Transverse colon (tissue), 4 donors: ENCODE measurements around a stretch of chr5.

- PRO-cap: bidirectional peak, plus-strand start at chr5:83077176, minus-strand start at chr5:83077031
- RAMPAGE, long total RNA, 4 experiments: no peak in any of the 4 experiments
Observed at GRCh38 chr5:83076748-83077297, 371 bp downstream of the TMEM167A start.

DNA sequence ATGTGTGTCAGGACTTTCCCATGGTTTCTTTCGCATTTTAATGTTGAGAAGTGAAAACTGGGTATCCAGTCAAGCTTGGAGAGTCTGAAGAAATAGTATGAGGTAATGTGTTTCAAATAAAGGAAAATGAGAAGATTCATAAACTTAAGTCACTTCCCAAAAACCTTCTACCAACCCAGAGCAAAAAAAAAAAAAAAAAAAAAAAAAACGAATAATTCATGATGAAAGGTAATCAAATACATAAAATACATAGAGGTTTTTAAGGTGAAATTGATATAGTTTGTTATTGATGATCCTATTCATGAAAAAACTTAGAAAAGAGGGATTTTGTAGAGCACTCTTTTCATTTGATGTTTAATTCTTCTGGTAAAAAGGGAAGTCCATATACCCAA, 187.7 kb upstream of the VCAN start:
- PRO-cap: unidirectional peak, minus-strand start at position 191 of the sequence
- RAMPAGE, long total RNA, 4 experiments: no peak in any of the 4 experiments

- PRO-cap: no peak
- RAMPAGE, long total RNA, 4 experiments: no peak in any of the 4 experiments
Observed at GRCh38 chr5:83538275-83539590, 67.2 kb downstream of the VCAN start.

- PRO-cap: no peak
- RAMPAGE, long total RNA, 4 experiments: start-site peak on the plus strand in 1 of 4 experiments, at chr5:83545442-83545699 at its widest, 10 reads per replicate
Observed at GRCh38 chr5:83545252-83545864, 73.8 kb downstream of the VCAN start.

GRCh38 chr5:86679567-86680085, 61.9 kb downstream of the COX7C start:
- PRO-cap: no peak
- RAMPAGE, long total RNA, 4 experiments: no peak in any of the 4 experiments

- PRO-cap: no peak
- RAMPAGE, long total RNA, 4 experiments: no peak in any of the 4 experiments
Observed at GRCh38 chr5:87120358-87120932, 147.2 kb upstream of the RASA1 start.

DNA sequence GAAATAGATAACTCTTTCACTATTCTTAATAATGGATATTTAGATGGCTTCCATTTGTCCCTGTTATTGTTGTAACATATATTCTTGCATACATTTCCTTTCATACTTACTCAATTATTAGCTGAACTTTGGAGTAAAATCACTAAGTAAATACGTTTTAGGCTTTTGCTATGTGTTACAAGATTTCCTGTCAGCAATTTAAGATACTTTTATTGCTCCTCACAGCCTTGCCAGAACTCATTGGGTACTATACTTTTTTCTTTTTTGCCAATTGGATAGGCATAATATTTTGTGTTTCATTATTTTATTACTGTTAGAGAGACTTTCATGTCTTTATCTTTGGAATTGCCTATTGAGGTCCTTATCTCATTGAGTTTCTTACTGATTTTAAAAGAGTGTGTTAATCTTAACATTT, 26.9 kb downstream of the CCNH start:
- PRO-cap: no peak
- RAMPAGE, long total RNA, 4 experiments: no peak in any of the 4 experiments

GRCh38 chr5:88140295-88141024, 128.2 kb downstream of the TMEM161B start:
- PRO-cap: no peak
- RAMPAGE, long total RNA, 4 experiments: no peak in any of the 4 experiments

DNA sequence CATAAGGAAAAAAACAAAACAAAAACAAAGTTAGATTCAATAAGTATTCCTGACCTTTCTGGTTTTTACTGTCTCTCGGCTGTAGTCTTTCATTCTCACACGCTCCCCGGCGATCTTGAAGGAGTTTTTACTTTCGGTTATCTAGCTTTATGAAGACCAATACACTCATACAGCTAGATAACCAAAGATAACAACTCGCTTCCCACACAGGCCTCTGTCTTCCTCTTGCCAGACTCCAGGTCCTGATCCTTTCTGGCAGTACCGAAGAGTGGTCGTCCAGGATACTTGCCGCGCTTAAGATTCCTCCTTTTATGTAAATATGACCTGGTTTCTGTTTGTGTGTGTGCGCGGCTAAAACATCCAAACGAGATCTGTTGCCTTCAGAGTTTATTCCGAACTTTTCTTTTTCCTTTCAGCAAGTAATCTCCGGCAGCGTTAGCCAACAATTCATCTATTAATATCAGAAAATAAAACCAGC, 216.2 kb downstream of the MEF2C start:
- PRO-cap: no peak
- RAMPAGE, long total RNA, 4 experiments: no peak in any of the 4 experiments

DNA sequence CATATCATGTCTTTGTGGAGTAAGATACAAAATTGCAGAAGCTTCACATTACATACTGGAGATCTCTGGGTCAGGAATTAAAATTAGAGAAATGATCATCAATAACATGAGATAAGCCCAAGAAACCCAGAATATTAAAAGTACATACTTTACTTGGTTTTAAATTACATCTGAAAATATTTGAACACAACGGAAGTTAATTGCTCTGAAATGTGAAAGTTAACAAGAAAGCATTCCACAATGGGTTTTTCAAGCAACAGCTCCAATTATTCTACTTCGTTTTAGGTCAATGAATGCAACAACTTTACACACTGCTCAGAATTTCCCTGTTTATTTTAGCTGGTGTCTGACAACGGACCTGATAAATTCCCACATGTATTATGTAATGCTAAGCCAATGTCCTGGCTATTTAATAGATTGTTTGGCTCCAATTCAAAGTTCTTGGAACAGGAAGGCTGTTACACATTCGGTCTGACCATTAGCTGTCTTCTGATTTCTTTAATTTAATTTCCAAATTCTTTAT, 58.2 kb downstream of the MEF2C start:
- PRO-cap: unidirectional peak, plus-strand start at position 438 of the sequence
- RAMPAGE, long total RNA, 4 experiments: no peak in any of the 4 experiments

- PRO-cap: no peak
- RAMPAGE, long total RNA, 4 experiments: no peak in any of the 4 experiments
Observed at GRCh38 chr5:88829779-88830124, 53.2 kb downstream of the MEF2C start.

DNA sequence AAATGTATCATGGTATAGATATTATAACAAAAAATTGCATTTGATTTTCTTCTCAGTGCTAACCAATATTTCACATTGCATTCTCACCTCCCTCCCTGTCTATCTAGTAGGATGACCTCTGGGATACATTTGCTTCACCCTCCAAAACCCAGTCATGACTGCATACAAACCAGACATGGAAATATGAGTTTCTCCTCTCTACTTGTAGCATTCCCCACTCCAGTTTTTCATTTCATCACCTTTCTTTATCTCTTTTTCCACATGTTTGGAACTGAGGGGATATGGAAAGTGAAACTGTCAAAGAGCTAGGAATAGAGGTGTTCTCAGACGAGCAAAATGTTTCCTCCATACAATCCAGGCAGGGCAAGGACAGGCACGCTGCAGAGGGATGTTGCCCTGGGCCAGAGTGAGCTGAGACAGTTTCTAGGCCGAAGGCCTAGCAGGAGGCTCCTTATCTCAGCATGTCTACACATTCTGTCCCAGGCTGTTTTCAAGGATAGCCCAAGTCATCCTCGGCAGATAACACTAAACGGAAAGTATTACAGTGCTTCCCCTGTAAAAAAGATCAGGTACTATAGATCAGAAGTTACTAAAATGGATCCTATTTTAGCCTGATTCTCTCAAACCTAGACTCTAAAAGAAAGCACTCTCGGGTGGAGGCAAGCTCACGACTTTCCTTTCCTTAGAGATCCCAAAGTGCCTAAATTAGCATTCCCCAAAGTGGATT, 46.6 kb downstream of the MEF2C start:
- PRO-cap: unidirectional peak, plus-strand start at position 357 of the sequence
- RAMPAGE, long total RNA, 4 experiments: no peak in any of the 4 experiments

DNA sequence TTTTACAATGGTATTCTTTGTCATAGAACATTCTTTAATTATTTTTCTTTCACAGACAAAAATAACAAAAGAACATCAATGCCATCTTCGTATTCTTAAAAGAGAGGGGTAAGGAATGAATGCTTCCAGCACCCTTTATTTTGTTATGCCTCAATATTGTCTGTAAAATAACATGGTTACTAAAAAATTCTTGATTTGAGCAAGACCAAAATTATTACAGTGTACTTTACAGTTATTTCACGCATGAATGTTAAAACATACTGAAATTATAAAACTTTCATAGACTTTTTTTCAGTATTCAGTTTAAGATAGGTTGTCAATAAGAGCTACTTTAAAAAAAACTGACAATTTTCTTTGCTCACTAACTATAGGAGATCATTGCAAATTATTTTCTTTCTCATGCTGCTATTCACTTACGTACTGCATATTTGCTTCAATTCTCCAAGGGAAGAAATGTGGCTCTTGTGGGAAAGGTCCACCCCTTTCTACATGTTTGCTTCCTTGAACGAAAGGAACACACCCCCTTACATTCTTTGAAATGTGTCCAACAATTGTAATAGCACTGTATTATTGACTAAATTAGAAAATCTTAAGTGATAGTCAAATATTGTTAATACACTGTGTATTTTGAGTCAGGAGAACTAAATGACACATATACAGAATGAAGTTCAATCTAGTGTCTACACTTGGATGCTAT, 5.3 kb downstream of the MEF2C start:
- PRO-cap: no peak
- RAMPAGE, long total RNA, 4 experiments: no peak in any of the 4 experiments

DNA sequence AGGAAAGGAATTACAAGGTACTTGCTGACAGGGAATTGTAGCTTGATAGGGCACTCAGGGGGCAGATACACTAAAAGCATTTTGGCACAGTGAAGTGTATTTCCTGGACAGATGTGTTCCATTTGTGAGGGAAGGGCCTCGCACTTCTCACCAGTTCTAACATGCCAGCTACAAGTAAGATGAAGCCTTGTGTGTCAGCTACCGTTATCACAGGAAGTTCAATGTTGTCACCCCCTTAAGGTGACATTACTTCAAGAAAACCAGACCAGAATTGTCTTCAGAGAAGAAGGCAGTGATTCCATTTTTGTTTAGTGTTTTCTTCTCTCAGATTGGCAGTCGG, 431.3 kb upstream of the MEF2C start:
- PRO-cap: no peak
- RAMPAGE, long total RNA, 4 experiments: no peak in any of the 4 experiments

DNA sequence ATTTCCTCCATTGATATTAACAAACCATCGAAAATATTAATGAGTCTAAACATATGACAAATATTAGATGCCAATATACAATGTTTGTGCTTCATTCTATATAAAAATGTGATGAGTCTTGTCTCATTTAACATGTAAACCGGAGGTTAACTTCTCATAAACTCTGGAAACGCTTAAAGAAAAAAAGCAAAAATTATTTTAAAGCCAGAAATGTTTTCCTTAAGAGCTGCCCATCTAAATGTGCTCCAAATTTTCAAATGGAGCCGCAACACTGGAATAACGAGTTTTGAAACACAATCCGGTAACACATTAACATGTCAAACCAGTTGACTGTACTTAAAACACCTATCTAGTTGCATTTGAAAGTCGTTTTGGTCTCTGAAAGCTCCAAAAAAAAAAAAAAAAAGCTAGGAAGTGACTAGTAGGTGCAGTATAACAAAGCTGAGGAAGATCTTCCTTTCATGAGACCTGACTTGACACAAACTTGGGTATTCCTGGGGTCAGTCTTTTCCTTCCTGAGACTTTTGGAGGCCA, 1.1 kb downstream of the CETN3 start:
- PRO-cap: no peak
- RAMPAGE, long total RNA, 4 experiments: no peak in any of the 4 experiments

DNA sequence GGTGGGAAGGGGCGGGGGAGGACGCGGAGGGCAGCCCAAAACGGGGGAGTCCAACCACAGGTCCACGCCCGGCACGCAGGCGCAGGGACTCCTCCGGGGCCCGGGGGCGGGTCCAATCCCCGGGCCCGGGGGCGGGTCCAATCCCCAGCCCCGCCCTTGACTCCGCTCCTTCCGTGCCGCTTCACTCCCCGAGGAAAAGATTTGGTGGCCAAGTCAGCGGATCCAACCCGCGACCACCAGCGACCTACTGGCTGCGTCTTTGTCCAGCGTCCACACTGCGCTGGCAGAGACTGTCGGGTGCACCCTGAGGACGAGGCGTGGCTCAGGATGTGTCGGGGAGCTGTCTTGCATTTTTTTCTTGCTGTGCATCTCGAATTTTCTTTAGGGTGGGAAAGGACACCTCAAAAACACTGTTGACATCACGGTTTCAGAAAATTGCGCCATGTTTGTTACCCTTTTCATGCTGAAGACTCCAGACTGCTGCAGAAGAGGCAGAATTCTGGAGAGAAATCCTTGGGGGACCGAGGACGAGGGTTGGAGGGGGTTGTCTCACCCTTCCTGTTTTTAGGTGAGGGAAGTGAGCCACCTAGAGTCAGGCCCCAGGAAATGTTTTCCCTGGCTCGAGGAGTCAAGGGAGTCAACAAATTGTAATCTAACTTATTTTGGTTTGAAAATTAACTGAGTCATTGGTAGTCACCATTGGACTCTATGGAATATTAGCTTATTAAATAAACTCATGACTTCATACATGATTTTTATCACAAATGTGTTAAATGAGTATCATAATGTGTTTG, 466 bp upstream of the LYSMD3 start:
- PRO-cap: bidirectional peak, plus-strand start at position 195 of the sequence, minus-strand start outside the sequence
- RAMPAGE, long total RNA, 4 experiments: no peak in any of the 4 experiments

DNA sequence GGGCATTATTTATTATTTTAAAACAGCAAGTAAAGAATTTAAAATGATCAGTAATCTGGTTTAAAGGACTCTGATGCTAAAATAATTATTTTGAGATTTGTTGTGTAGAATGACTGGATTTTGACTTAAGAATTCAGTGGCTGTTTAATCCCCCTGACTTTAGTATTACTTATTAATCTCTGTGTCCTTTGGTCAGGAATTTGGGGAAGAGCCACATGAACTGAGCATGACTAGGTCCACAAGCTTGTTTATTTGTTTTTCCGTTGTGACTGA, 356.6 kb downstream of the ADGRV1 start:
- PRO-cap: no peak
- RAMPAGE, long total RNA, 4 experiments: no peak in any of the 4 experiments

GRCh38 chr5:90930129-90930438, 371.5 kb downstream of the ADGRV1 start:
- PRO-cap: no peak
- RAMPAGE, long total RNA, 4 experiments: no peak in any of the 4 experiments

DNA sequence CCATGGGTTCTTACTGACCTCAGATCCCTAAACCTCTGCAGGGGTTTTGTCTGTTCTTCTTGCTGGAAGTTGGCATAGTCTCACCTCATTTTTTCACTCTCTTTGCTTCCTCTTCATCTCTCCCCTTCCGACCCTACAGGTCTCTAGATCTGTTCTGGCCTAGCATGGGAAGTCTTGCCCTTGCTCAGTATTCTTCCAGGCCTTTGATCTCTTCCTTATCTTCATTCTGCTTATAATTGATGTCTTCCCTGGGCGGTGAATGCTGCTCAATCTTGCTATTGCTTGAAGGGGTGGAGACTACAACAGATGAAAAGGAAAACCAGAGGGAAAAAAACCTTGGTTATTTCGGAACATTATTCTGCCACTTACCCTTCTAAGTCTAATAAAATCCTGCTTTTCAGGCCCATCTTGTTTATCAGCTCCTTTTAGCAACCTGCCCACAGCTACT, 375.5 kb downstream of the ADGRV1 start:
- PRO-cap: no peak
- RAMPAGE, long total RNA, 4 experiments: no peak in any of the 4 experiments

DNA sequence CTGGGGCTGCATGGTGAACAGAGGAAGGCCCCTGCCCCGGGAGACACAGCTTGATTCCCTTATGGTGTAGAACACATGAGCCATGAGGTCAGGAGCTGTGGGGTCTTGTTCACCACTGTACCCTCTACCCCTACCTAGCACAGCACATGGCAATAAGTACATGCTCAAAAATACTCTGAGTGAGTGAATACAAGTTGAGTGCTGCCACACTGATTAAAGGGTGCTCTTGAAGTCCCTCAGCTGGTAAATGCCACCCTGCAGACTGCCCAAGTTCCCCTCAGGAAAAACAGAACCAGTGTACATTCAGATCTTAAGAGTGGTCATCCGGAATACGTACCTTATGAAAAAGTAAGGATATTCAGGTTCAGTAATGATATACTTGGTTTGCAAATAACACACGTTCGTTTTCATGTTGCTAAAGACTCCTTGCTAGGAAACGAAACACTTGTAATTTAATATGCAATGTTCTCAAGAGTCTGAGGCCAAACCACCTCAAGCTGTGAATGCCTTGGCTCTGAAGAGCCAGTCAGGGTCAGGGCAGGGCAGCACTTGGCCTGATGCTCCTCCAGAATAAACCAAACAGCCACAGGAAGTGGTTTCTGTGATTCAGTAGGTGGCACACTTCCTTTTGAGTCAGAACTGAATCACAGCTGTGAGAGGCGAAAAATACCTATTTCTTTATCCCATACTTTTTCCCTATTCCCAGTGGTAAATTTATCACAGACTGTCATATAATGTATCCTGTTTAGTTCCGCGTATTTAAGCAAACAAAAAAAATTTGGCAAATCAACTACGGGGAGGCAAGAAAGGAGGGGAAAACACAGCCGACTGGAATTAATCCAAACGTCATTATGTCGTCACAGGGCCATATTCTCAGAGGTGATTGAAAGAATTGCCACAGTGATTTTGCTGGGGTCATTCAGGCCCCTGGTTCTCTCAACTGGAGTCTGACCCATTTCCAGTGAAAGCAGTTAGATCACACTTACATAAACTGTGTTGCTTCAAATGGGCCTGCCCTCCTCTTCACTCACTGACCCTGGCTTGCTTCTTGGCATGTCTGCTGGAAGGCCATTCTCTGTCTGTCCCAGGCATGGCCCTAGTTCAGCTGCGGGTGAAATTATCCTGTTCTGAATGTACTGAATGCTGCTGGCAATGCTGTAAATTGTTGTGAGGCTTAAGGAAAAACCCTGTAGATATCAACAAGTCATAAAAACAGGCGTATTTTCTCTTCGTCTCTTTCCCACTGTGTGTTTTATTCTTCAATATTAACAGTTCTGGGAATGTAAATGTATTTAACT, 71.4 kb downstream of the ARRDC3 start:
- PRO-cap: unidirectional peak, plus-strand start at position 529 of the sequence
- RAMPAGE, long total RNA, 4 experiments: no peak in any of the 4 experiments